Mammary microvascular endothelial cell (primary cell): ENCODE results near the gene FAM50A.

DNA sequence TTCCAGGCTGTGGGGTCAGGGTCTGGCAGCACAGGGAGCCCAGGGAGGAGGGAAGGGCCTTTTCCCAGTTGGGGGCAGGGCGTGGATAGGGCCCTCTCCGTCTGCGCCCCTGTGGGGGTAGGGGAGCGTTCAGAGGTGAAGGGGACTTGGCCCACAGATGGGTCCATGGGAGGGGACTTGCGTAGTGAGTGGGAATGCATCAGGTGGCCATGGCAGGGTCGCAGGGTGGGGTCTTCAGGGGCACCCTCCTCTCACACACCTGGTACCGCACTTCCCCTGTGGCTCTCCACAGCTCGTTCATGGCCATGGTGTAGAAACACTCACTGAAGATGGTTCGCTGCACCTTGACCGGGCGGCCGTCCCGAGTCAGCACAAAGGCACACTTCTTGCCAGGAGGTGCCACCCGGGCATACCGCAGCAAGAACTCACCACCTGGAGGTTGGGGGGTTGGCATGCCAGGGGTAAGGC lies 1.1 kb downstream of the RENBP start:
- RAMPAGE, long total RNA: no peak

- RAMPAGE, long total RNA: no peak
Observed at GRCh38 chrX:153947644-153948429, 3.4 kb upstream of the RENBP start.

- RAMPAGE, long total RNA: no peak
Observed at GRCh38 chrX:153982459-153982848, 9.9 kb downstream of the TMEM187 start.

GRCh38 chrX:153984140-153985001 lies 11.8 kb downstream of the TMEM187 start:
- RAMPAGE, long total RNA: no peak

- RAMPAGE, long total RNA: no peak
Observed at GRCh38 chrX:153985002-153986059, 12.8 kb downstream of the TMEM187 start.

- RAMPAGE, long total RNA: no peak
Observed at GRCh38 chrX:154019134-154019380, 645 bp downstream of the IRAK1 start.

DNA sequence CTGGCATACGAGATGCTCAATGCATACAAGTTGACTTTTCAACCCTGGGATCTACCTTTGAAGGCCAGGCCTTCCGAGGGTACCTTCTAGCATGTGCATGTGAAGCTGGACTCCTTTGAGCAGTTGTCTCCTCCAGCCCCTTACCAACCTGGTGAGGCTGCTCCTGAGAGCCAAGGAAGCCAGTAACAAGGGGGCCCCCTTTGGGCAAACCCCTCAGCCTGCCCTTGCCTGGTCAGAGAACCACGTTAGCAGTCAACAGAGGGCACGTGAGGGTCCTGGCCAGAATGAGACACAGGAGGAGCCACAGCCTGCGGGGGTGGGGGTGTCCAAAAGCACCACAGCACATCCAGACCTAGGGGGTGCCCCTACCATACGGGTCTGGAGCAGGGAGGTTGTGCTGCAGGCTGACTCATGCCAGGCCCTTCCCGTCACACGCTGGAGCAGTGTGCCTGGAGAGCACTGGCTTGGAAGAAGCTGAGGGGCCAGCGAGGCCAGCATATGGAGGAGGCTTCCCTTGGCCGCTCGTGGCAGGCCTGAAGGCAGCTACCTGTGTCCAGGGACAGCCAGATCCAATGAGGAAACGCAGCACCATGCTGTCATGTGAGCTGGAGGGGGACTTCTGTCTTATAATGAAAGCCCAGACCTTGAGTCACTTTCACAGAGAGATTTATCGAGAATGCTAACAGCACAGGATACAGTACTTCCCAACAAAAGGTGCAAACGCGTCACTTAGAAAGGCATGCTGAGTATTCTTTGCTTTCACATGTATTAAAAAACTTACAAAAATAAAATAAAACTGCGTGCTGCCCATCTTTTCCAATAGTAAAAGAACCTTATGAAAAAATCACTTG lies 1.4 kb upstream of the IRAK1 start:
- RAMPAGE, long total RNA: no peak

GRCh38 chrX:154076181-154076778 lies 21.2 kb downstream of the MECP2 start:
- RAMPAGE, long total RNA: no peak

DNA sequence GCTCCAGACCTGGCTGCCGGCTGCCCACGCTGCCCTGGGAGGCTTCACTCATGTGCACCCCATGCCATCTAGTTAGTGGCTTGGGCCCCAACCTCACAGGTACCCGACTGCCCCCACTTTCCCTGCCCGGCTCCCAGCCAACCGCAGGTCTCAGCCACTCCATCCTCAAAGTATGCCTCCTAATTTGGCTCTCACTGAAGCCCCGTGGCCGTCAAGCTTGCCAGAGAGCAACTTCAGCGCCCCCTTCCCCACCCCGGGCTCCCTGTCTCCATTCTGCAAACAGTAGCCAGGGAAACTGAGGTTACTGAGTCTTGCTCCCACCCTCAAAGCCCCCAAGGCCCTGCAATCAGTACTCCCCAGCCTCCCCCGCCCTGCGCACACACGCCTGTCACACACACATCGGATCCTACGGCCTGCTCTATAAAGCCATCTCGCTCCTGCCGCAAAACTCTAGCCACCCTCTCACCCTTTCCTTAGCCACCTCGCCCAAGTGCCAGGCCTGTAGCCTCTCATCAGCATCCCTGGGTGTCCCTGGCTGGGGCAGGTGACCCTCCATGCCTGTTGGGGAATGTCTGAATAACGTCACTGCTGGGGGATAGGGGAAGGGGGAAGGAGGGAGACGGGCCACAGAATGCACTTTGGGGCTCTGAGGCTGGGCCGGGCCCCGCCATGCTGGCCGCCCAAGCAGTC lies 18.2 kb downstream of the FLNA start:
- RAMPAGE, long total RNA: no peak

- RAMPAGE, long total RNA: no peak
Observed at GRCh38 chrX:154367569-154368286, 6.7 kb downstream of the FLNA start.

- RAMPAGE, long total RNA: no peak
Observed at GRCh38 chrX:154376570-154377185, 2.2 kb upstream of the FLNA start.

DNA sequence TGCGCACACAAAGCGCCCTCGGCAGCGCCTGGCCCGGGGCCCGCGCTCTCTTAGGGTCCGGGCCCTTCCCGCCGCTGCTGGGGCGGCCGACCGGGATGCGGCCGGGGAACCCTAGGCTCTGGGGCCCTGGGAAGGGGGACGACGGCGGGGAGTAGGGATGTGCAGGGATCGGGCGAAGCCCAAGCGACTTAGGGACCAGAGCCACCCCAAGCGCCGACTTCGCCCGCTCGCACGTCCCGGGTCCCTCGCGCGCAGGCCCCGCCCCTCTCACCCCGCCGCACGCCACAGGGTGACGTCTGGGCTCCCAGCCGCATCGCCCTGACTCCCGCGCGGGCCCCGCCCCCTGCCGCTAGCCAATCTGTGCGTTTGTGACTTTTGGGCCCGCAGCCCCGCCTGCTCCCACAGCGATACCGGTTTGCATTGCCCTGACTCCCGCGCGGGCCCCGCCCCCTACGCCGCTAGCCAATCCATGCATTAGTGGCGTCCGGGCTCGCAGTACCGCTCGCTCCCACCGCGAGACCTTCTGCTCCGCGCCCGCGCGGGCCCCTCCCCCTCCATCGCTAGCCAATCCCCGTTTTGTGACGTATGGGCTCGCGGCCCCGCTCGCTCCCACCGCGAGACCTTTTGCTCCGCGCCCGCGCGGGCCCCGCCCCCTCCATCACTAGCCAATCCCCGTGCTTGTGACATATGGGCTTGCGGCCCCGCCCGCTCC lies 533 bp upstream of the EMD start:
- RAMPAGE, long total RNA: no peak

DNA sequence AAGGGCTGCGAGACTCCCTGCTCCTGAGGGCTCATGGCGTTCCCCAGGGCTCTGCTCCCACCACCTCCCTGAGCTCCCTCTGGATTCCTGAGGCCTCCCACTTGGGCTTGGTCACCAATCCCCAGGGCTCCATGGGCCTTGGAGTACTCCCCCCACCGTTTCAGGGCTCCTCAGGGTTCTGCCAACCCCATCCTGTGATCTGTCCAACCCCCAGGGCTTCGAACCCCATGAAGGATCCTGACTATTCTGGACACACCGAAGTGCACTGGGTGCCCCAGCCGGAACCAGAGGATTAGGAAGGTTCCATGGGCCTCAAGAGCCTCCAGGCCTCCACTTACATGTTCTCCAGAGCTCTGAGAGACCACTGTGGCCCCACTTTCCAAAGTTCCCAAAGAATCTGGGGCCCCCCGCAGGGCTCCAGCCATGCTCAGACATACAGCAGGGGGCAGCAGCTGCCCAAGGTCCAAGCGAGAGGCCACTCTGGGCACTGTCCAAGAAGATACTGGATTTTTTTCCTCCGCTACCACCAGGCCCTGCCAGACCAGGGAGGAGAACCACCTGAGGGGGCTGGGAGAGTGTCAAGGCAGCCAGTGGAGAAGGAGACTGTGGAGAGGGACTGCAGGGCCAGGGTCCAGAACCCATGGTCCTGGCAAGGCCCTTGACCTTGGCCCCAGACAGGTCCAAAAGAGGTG lies 5.0 kb downstream of the EMD start:
- RAMPAGE, long total RNA: no peak

DNA sequence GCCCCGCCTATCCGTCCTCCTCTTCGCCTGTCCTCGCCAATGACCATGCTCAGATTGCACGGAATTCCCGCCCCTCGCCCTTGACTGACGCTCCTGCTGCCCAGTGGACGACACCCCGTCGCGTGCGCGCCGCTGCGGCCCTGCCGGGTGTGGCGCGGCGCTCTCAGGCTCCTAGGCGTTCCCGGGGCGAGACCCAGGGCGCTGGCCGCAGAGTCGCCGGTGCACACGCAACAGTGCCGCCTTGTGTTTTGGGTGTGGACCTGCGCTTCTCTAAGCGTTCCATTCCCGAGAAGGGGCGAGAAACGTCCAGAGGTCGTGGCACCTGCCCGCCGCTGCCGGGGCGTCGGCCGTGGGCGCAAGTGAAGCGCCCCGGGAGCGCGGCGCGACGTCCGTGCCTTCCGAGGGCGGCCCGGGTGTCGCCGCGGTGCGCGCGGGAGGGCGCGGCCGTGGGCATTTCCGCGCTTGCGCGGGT lies 8.1 kb upstream of the RPL10 start:
- RAMPAGE, long total RNA: no peak

DNA sequence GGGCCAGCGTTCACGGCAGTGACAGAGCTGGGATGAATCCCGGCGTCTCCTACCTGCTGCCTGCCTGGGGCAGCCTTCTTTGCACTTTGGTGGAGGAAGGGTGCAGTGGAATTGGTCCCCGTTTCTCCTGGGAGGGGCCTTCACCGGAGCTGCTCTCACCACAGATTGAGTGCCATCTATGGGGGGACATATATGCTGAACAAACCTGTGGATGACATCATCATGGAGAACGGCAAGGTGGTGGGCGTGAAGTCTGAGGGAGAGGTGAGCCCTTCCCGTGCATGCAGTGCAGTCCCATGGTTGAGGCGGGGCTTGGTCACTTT lies 3.0 kb upstream of the FAM50A start:
- RAMPAGE, long total RNA: no peak

DNA sequence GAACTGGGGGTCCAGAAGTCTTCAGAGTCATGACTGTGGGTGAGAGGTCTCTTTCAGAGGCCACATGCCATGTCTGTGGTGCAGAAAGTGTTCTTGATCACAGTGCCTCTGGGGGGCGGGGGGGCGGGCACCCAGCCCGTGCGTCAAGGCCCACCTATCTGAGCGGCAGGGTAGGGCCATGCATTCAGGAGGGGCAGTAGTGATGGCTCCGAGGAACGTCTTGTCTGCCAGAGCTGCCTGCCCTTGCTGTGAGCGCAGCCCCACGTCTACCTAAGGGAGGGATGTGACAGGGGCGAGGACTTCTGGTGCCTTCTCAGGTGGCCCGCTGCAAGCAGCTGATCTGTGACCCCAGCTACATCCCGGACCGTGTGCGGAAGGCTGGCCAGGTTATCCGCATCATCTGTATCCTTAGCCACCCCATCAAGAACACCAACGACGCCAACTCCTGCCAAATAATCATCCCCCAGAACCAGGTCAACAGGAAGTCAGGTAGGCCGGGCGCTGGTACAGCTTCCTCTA lies 2.6 kb upstream of the FAM50A start:
- RAMPAGE, long total RNA: no peak

- RAMPAGE, long total RNA: start-site peak on the plus strand at chrX:154444201-154444250, 362 and 186 reads in 2 replicates; start-site peak on the plus strand at chrX:154444406-154444462, 39 and 83 reads in 2 replicates
Observed at GRCh38 chrX:154443539-154444878, at the start of gene FAM50A. Gene FAM50A (plus strand): TSS chrX:154444141.

GRCh38 chrX:154459734-154460828 lies 2.0 kb downstream of the PLXNA3 start:
- RAMPAGE, long total RNA: no peak

DNA sequence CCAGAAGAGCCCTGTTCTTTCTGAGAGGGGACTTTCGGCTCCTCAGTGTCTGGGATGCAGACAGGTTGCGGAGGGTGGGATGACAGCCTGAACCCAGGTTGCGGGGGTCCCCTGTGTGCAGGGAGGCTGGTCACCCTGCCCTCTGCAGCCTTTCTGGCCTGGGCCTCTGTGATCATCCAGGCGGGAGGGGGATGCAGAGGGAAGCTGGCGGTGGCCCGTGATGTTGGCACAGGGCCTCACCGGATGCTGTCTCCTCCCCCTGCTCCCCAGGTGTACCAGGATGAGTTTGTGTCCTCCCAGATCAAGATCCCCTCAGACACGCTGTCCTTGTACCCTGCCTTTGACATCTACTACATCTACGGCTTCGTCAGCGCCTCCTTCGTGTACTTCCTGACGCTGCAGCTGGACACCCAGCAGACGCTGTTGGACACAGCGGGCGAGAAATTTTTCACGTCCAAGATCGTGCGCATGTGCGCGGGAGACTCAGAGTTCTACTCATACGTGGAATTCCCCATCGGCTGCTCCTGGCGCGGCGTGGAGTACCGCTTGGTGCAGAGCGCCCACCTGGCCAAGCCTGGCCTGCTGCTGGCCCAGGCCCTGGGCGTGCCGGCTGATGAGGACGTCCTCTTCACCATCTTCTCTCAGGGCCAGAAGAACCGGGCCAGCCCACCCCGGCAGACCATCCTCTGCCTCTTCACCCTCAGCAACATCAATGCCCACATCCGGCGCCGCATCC lies 2.9 kb downstream of the PLXNA3 start:
- RAMPAGE, long total RNA: no peak

GRCh38 chrX:154515090-154515584 lies 895 bp downstream of the FAM3A start:
- RAMPAGE, long total RNA: no peak